REH cell (cell line): ENCODE measurements around the genes MSX2 and FAF2.

- PRO-cap = no peak
These were observed 33.0 kb downstream of the CPEB4 start for GRCh38 chr5:173920927-173921827.

DNA sequence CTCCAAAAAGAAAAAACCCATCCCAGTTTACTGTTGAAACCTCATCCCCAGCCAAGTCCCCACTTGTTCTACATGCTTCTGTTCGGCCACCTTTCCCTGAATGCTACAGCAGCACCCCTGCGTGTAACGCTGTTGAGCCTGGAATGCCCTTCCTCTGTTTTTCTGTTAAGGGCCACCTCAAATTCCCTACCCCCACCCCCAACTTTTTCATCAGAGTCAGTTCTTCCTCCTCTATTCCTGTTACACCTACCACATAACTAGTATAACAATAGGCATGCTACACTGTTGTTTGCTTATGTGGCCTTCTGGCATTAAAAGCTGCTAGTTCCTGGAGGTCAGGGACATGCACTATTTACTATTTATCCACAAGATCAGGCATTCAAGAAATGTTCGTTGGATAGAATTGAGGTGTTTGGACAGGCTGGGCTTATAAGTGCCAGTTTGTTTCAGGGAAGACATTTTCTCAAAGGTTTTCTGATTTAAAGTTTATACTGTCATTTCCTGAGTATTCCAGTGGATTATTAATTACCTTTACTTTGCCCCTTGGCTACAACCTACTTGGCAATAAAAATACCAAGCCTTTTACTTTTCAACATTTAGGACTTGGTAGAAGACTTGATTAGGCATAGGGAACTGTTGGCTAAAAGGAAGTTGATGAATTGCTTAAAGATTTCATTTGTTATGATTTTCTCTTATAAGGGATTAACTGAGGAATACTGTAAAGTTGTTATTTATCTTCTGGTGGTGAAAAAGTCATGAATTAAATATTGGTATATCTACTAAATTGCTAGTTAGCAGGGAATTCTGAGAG is 46.9 kb upstream of the C5orf47 start:
- PRO-cap = no peak

- PRO-cap = no peak
These were observed 39.9 kb upstream of the C5orf47 start for GRCh38 chr5:173948844-173949755.

DNA sequence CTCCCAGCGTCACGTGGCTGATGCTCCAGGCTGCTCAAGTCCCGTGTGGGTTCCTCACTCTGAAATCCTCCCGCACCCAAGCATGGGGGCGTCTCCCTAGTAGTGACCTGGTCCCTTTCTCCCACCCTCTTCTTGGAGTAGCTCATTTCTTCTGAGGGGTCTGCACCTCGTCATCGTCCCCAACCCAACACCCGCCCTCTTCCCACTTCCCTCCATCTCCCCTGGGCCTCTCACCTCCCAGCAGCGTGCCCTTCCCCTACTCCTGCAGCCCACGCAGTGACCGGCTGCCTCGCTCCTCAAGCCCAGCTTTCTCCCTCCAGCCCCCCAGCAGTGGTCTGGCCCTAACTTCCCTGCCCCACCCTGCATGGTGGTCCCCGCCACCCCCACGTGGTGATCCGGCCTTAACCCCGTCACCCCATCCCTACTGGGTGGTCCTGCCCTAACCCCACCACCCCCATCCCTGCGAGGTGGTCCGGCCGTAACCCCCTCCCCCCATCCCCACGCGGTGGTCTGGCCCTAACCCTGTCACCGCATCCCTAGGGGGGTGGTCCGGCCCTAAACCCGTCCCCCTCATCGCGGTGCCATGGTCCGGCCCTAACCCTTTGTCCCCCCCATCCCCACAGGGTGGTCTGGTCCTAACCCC is 390 bp upstream of the C5orf47 start:
- PRO-cap = no peak

DNA sequence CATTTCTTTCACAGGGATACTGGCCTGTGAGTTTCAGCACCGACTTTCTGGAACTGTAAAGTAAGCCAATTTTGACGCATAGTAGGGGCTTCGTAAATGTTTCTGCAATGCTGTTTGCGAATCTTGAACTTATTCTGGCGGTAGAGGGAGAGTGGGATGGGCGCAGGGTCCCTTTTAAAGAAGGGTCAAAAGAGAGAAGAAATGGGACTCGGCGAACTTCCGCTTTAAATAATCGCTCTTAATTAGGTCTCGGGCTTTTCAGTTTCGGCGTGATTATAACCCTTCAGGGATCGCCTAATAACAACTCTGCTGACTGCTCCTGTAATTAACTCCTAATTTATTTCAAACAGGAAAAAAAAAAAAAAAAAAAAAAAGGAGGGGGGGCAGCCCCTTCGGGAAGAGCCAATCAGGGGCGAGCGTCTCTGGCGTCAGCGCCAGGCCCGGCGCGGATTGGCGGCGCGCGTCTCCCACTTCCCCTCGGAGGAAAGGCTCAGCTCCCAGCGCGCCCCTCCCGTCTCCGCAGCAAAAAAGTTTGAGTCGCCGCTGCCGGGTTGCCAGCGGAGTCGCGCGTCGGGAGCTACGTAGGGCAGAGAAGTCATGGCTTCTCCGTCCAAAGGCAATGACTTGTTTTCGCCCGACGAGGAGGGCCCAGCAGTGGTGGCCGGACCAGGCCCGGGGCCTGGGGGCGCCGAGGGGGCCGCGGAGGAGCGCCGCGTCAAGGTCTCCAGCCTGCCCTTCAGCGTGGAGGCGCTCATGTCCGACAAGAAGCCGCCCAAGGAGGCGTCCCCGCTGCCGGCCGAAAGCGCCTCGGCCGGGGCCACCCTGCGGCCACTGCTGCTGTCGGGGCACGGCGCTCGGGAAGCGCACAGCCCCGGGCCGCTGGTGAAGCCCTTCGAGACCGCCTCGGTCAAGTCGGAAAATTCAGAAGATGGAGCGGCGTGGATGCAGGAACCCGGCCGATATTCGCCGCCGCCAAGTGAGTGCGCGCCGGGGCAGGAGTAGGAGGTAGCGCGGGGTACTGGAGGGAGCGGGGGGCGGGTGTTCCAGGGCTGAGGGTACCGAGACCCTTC is at the start of gene MSX2:
MSX2 (plus strand) TSS at position 520 of the 1,070 bp plus-strand sequence.
- PRO-cap = no peak

- PRO-cap = no peak
These were observed 84.9 kb upstream of the HRH2 start for GRCh38 chr5:175572863-175573470.

DNA sequence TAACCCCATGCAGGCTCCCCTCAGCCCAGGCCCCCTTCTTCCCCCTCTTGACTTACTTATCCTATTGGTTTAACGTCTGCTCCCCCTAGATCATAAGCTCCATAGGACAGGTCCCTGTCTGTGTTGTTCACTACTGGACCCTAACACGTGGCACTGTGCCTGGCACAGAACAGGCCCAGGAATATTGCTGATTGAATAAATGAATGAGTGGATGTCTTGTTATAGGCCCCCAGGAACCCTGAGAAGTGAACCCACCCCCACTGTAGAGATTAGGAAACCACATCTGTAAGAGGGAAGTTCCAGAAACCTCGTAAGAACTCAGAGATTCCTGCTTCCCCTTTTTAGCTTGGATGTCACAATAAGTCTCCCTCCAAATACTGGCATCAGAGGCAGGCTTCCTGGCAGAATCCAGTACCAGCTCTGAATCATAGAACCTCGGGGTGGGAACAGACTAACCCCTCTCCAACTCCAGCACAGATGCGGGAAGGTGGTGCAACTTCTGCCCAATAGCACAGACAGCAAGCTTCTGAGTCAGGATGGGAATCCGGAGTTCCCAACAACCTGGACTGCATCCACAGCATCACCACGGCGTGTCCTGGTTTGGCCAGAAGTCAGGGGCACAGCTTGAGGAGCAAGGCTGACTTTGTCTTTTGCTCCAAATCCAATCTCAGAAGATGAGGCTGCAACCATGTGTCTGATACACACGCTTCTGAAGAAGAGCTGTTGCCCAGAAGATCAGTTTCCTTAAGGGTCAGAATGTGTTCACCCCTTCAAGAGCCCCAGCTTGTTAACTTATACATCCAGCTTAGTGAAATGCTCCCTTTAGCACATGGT is 31.6 kb downstream of the HRH2 start:
- PRO-cap = no peak

GRCh38 chr5:175696364-175696743 is 38.5 kb downstream of the HRH2 start:
- PRO-cap = unidirectional peak, minus-strand start at chr5:175696614

DNA sequence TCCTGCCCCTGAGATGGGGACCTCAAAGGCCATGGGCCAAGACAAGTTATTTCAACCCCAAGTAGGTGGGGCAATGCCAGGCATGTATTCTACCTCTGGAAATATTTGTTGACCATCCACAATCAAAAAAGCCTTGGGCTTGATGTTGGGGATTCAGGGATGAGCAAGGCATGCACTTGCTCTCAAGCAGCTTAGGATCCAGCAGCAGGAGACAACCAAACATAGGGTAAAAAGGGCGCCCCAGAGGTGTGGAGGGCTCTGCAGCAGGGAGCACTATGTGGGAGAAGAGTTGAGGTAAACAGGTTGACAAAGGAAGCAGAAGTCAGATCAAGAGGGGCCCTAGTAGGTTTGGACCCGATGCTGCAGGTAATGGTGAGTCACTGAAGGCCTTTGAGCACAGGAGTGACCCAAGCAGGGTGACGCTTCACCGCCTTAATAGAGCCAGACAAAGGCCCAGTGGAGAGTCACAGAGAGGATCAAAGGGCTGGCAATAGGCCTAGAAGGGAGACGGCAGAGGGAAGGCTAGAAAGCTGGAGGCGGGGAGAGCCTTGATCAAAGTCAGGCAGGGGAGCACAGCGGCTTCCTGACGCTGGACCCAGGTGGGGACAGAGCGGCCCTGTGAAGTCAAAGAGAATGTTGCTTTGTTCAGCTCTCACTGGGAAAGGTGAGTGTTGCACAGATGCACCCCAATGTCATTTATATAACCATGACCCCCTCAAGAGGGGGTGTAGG is 10.1 kb upstream of the CPLX2 start:
- PRO-cap = no peak

GRCh38 chr5:176153380-176154271 is 84.6 kb upstream of the SIMC1 start:
- PRO-cap = no peak

GRCh38 chr5:176324323-176324729 is 37.2 kb downstream of the KIAA1191 start:
- PRO-cap = no peak

DNA sequence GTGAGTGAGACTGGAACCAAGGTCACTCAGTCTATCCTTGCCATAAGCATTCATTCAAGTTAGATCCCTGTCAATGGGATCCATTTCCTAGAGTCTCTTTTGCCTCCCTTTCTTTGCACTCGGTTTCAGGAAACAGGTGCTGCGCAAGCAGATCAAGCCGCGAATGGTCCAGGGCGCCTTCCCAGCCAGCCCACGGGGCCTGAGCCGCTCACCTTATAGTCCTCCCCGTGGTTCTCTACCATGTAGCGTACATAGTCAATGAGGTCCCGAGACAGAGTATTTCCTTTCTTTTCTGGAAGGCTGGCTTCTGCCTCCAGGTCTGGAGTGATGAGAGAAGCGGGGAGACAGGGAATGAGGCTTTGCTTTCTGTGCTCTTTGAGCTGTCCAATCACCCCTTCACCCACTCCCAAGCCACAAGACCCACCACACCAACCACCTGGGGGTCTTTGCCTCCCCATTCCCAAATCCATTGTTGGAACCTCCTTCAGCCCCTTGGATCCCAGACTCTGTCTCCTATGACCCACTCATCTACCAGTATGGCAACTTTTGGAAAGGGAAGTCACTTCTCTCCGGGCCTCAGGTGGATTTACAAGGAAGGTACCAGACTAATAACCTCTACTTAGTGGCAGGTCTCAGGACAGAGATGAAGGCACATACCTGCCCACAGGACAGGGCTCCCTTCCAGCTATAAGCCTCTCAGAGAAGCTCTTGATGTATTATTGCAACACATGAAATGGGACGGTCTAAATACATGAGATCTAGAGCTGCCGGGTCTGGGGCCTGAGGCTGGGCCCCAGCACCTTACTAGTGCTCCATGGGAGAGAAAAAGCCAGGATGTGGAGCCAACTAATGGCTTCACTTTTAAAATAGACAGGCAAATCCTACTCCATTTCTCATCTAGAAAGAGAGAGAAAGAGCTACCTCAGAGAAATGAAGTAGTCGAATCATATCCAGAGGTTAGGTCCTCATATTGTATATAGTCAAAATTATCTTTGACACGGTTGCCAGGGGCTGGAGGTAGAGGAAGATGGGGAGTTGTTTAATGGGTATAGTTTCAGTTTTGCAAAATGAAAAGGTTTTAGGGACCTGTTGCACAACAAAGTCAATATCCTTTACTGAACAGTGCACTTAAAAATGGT is 3.0 kb downstream of the NOP16 start:
- PRO-cap = no peak

- PRO-cap = no peak
These were observed 7.7 kb downstream of the HIGD2A start for GRCh38 chr5:176396113-176396841.

GRCh38 chr5:176448278-176448484 is at the start of gene FAF2:
Gene FAF2, plus strand, starts transcription at chr5:176448385.
- PRO-cap = bidirectional peak, plus-strand start at chr5:176448355, minus-strand start at chr5:176447999

DNA sequence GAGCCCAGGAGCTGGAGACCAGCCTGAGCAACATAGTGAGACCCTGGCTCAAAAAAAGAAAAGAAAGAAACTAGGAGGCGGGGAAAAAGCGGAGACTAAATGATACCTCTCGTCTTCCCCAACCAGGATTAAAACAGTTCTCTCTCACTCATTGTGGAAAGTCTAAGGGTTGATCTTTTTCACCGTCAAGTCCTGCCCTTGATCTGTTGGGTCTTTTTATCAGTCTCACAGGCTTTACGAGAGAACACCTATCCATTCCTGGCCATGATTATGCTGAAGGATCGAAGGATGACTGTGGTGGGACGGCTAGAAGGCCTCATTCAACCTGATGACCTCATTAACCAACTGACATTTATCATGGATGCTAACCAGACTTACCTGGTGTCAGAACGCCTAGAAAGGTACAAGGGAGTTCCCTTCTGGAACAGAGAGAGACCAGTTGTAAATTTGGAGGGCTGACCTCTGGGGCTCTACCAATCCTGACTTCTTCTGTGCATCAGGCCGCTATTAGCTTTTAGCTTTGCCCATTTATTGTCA is 40.9 kb downstream of the RNF44 start:
- PRO-cap = no peak

DNA sequence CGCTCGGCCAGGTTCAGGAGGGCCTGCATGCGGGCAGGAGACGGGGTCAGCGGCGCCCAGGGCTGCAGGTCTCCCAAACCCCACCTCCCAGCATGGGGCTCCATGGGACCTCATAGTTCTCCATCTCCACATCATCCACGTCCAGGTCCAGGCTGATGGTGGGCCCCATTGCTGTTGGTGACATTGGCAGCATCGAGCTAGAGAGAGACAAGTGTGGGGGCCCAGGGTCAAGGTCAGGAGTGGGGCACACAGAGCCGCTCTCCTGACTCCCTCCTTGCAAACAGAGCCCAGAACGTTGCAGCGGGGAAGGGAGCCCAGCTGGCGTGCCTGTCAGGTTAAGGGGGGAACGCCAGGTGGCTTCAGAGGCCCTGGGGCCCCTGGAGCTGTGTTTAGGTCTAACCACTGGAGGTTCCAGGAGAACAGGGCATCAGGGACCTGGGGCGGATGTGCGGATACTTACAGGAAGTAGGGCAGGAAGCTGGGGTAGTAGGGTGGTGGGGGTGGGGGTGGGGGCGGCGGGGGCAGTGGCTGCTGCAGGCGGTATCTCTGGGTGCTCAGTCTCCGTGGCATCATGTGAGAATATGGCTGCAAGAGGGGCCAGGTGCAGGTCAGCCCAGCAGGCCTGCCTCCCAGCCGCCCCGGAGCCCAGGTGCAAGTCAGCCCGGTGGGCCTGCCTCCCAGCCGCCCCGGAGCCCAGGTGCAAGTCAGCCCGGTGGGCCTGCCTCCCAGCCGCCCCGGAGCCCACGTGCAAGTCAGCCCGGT is 7.4 kb downstream of the RNF44 start:
- PRO-cap = no peak

DNA sequence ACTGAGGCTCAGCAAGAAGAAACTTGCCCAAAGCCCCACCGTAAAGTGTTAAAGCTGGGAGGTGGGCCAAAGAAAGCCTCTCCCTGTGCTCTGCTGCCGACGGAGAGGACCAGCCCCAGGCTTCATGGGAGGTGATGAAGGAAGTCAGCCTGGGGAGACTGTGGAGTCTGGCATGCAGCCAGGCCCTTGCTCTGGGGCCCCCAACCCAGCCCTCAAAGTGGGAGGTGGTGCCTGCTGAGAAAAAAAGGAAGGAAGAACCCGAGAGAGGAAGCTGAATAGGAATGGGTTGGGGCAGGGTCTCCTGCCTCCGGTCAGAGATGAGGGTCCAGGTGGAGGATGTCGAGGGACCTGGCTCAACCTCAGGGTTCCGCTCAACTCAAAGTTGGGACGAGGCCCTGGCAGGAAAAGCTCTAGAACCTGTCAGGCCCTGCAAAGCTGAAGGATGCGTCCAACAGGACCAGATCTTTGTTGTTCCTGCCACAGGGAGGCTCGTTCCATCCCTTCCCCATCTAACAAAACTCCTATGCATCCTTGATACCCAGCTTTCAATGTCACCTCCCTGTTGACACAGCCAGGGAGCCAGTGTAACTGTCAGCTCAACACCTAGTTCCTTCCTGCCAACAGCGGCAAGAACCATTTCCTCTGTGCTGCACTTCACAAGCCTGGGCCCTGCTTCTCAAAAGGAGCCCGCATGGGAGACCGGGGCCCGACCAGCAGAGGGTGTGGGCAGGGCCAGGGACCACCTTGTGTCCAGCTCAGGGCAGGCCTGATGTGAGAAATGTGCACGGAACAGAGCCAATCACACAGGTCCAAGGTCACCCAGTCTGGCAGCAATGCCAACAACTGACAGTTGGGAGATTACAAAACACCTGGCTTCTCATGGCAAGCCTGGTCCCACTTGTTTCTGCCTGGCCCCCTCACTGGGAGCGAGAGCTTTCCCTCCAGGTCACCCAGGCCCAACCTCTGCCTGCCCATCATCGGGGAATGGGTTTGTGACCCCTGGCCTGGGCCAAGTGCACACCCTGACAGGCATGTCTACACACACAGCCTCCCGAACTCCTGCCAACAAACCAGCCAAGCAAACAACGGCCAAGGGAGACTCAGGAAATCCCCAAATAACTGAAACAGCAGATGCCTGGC is 3.4 kb downstream of the RNF44 start:
- PRO-cap = unidirectional peak, plus-strand start at position 274 of the sequence; bidirectional peak, plus-strand start at position 657 of the sequence, minus-strand start at position 590 of the sequence; bidirectional peak, plus-strand start outside the sequence, minus-strand start at position 1,061 of the sequence

GRCh38 chr5:176536372-176536814 is 809 bp downstream of the RNF44 start:
- PRO-cap = bidirectional peak, plus-strand start at chr5:176536722, minus-strand start at chr5:176536648

GRCh38 chr5:176549705-176550384 is 703 bp downstream of the CDHR2 start:
- PRO-cap = no peak

DNA sequence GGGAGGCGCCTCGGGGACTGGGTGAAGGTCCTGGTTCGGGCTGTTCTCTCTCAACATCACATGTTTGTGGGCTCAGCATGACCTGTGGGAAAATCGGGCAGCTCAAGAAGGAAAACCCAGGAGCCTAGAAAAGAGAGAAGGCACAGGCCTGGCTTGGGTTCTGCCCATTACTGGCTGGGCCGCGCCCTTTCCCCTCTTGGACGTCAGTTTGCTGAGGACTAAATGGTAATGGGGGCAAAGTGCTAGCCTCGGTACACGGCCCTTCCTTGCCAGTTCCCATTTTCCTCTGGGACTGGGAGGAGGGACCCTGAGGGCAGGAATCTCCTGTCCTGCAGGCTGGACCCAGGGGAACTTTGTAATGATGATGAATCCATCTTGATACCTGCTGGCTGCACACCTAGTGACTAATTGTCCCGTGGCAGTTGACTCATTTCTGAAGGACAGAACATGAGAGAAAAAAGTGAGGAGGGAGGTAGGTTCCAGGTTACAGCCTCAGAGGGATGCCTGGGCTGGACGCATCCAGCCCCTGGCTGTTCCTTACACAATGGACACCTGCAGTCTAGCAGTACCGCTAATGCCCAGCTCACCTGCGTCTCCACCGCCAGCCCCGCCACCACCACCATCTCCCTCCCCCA is 4.1 kb downstream of the CDHR2 start:
- PRO-cap = no peak